ENCODE measurements around a stretch of chr14.

DNA sequence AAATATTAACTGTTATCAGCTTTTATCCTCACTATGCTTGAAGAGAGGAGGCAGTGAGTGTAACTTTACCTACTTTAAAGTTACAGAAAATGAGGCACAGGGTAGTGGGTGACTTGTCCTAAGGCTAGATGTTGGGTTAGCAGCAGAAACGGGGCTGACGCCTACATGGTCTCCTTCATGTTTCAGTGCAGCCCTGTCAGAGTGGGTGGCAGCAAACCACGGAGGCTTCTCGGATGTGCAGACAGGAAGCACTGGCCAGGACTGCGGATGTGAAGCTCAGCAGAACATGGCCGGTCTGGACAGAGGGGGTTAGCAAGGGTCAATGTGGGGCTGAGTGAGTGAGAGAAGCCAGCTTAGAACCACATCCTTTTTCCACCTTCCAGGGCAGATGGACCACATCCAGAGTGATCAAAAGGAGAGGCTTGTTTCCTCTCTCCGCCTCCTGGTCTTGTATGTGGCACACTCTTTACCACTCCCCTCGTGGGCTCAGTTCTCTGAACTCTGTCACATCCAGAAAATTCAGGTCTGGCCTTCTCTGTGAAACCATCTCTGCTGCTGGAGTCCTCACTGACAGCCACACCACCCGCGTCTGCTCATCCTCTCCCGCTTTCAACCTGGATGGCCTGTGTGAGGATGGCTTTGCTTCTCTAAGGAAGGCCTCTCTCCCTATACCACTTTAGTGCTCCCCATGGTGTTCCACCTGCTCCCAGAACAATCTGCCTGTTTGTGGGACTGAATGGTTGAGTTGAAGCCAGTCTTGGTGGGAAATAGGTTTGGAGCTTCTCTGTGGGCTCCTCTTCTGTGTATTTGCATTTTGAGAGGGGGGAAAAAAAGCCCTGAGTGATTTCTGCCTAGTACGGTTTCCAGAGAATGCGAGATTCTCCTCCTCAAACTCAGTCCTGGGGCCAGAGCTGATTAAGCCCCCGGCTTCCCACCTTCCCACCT lies 14.2 kb downstream of the SUSD6 start:
- PRO-cap: no peak

DNA sequence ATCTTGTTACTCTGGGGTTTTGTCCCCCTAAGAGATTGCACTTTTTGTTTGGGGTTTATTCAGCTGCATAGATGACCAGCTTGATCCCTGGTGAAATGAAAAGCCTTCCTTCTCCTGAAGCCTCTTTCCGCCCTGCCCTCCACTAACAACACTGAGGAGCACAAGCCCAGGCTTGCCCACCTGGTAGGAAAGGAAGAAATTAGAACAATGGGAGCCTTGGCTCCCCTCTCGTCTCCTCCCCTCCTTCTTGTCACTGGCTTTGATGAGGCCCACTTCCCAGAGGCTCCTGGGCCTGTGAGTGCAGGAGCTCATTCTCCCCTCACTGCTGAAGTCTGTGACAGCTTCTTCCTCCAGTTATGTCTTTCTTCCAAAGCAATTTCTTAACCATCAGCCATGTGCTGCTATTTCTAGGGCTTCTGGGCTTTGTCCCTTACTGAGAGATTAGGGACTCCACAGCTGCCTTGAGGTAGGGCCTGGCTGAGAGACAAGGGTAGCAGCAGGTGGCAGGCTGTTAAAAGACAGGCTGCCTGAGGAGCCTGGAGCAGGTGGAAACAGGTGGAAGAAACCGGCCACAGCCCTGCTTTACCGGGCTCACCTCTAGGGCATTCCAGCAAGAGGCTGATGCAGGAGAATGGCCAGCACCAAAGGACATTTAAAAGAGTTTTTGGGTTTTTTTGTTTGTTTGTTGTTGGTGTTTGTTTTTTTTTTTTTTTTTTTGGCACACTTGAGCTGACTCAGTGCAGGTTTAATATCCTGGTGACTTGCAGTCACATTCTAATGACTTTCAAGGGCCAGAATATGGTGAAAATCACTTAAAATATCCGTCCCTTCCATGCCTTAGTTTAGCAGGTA lies 53.6 kb upstream of the SRSF5 start:
- PRO-cap: no peak

DNA sequence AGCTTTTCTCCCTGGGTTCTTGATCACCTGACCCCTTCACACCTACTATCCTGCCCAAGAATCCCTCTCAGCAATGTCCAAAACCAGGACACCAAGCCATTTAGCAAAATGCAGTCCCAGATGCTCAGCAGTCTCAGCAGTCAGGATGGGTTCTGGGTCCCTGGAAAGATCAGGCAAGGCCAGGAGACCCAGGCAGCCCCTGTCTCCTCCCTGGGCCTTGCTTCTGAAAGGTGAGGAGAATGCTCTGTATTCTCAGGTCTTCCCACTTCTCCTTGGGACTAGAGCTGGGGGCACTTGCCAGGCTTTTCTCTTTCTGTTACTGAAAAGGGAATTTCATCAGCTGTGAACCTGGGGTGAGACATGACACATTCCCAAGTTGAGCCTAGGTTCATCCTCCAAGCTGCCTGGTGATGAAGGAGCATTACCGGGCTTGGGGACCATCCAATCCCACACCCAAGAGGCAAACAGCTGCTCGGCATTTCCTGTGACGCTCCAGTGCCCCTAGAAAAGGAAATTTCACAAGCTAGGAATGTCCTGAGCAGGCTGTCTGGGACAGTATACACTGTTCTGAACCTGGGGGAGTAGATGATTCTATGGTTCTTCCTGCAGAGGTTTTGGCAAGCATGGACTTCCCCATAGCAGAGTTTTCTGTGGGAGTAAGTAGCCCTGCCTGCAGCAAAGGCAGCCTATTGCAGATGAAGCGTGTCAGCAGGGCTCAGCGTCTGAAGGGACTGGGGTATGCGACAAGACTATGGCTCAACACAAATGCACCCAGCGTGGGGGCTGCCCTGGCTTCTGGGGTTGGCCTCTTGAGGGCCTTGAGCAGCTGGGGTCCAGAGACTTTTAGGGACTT lies 47.6 kb upstream of the SRSF5 start:
- PRO-cap: no peak

- PRO-cap: bidirectional peak, plus-strand start at chr14:69767783, minus-strand start at chr14:69767685
These were observed 910 bp downstream of the SRSF5 start for GRCh38 chr14:69767578-69768525.

- PRO-cap: no peak
These were observed 3.5 kb downstream of the SRSF5 start for GRCh38 chr14:69770409-69770796.

DNA sequence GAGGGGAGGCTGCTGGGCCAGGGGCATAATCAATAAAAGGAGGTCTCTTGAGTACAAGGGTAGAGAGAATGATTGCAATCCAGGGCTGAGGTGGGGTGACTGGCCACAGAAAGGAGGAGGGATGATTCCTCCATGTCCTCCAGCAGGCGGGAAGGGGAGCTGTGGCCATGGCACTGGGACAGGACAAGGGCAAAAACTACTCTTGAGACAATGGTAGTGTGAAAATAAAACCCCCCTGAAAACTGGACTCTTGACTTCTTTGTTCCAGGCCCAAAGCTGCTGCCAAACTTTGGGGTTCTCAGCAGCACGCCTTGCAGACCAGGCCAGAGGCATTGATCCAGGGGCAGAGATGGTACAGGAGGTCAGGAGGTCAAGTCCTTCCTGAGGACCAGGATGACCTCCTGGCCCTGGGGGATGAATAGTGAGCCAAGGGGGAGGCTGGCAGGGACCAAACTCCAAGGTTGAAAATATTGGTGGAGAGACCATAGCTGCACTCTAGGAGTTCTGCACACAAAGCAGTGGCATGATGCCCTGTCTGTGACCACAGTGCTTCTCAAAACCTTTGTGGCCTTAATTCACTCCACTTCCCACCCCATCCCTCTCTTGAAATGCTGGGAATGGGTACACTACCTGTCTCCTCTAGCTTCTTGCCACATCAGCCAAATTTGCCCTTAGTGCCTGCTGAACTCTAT lies 12.2 kb downstream of the SLC10A1 start:
- PRO-cap: no peak

DNA sequence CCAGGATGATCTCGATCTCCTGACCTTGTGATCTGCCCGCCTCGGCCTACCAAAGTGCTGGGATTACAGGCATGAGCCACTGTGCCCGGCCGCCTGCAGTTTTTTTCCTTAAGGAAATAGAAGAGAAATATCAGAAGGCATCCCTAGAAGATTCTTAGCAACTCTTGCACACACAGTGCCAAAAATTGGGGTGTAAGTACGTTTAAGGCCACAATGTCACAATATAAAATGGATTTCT lies 63.4 kb upstream of the SLC8A3 start:
- PRO-cap: no peak

- PRO-cap: no peak
These were observed 24.5 kb downstream of the TTC9 start for GRCh38 chr14:70665994-70666749.

GRCh38 chr14:70817548-70817902 lies 8.2 kb upstream of the MAP3K9 start:
- PRO-cap: unidirectional peak, minus-strand start at chr14:70817662

GRCh38 chr14:70886674-70887171 lies 20.5 kb upstream of the PCNX1 start:
- PRO-cap: bidirectional peak, plus-strand start at chr14:70886837, minus-strand start at chr14:70886814

GRCh38 chr14:70973011-70973881 lies 66.0 kb downstream of the PCNX1 start:
- PRO-cap: no peak

DNA sequence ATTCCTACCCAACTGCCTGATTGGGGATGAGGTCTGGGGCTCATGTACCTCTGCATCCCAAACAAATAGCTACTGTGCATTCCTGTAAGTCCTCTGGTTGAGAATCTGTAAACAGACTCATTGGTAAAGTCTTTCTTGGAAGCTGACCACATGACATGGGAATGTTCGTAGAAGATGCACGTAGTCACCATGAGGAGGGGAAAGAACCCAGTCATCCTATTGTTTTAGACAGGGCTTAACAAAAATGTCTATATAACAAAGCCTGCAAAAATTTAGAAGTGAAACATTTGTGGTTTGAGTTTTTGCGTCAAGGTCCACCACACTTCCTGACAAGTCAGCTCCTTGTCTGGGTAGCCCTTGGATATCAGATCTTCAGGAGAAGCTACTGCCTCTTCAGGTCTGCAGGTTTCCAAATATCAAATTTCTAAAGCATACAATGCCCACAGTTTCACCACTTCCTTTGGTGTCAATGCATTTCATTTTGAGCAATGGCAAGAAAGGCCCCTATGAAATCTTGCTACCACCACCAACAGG lies 177.9 kb upstream of the SIPA1L1 start:
- PRO-cap: no peak

GRCh38 chr14:71206591-71207304 lies 113.5 kb upstream of the SIPA1L1 start:
- PRO-cap: no peak

GRCh38 chr14:71253831-71254631 lies 66.2 kb upstream of the SIPA1L1 start:
- PRO-cap: no peak

- PRO-cap: no peak
These were observed 13.1 kb downstream of the SIPA1L1 start for GRCh38 chr14:71333172-71334008.

- PRO-cap: no peak
These were observed 19.8 kb downstream of the SIPA1L1 start for GRCh38 chr14:71340026-71340572.

- PRO-cap: no peak
These were observed 24.6 kb downstream of the SIPA1L1 start for GRCh38 chr14:71344817-71345342.

- PRO-cap: no peak
These were observed 31.5 kb downstream of the SIPA1L1 start for GRCh38 chr14:71351594-71352278.

- PRO-cap: no peak
These were observed 254.4 kb downstream of the DPF3 start for GRCh38 chr14:72639542-72639888.

GRCh38 chr14:72679400-72680262 lies 214.3 kb downstream of the DPF3 start:
- PRO-cap: no peak

Data from REH cell (cell line).